Left cardiac atrium (tissue), 1 donor: ENCODE measurements around a stretch of chr10.

DNA sequence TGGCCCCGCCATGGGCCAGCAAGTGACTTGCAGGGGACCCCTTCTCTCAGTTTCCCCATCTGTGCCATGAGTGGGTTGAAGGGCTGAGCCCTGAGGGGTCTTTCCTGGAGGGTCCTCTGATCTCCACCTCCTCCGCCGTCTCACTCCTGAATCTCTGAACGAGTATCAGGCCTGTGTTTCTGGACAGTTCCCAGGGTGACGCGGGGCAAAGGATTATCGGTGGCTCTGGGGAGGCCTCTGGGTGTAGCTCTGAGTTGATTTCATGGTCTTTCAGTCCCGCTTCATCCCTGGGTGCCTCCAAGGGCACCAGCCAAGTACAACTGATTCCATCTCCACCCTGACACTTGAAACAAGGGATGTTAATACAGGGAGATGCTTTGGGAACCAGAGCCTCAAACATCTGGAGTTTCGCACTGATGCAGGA is 126.7 kb downstream of the RGS10 start:
- PRO-cap: no peak

DNA sequence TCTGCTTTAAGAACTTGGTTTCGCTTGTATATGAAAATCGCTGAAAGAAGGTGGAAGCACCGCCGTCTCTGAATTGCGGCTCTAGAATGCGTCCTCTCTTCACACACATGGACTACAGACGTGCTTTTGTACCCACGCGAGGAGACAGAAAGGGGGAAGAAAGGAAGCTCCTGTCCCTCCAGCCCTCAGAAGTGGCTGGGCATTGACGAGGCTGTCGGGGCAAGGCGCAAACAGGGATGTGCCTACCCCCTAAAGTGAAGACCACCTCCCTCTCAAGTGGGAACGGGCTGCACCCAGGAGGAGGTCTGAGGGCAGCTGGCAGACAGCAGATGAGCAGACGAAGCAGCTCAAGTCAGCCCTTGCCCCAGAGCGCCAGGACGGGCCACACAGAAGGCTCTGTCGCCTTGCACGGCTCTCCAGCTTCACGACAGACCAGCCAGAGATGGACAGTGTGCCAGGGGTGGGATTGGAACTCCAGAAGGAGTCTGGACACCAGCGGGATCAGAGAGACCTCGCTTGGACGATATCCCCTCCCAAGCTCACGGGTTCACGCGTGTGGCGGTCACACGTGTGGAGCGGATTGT is 36.5 kb downstream of the RGS10 start:
- PRO-cap: no peak

GRCh38 chr10:119509914-119510720 is 32.4 kb downstream of the RGS10 start:
- PRO-cap: no peak

GRCh38 chr10:119519264-119520000 is 23.1 kb downstream of the RGS10 start:
- PRO-cap: no peak

- PRO-cap: no peak
These were observed 6.1 kb downstream of the RGS10 start for GRCh38 chr10:119536062-119537121.

GRCh38 chr10:119538567-119539259 is 3.8 kb downstream of the RGS10 start:
- PRO-cap: no peak

DNA sequence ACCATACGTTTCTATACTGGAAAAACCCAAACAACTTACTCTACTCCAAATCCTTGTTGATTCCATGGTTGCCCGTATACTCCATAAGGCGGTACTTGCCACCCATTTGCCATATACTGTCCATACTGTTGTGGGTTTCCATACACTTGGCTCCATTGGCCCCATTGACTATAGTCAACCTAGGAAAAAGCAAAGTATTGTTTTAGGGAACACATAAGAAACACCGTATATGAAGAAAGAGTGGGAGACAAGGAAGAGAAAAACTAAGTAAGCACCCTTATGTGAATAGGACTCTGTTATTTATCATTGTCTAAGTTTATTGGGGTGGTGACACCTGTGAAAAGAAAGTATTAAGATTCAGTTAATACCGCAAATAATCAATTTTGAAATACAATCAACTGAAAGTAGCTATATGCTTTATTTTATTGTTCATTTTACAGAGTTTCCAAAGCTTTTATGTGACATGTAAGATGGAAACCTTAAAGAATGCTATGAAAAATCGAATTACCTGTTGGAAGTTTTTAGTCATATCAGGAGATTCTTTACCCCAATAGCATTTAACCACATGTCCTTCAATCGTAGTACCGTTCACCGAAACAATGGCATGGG is 20.1 kb downstream of the TIAL1 start:
- PRO-cap: no peak

GRCh38 chr10:119653117-119653851 is 2.1 kb downstream of the BAG3 start:
- PRO-cap: no peak

DNA sequence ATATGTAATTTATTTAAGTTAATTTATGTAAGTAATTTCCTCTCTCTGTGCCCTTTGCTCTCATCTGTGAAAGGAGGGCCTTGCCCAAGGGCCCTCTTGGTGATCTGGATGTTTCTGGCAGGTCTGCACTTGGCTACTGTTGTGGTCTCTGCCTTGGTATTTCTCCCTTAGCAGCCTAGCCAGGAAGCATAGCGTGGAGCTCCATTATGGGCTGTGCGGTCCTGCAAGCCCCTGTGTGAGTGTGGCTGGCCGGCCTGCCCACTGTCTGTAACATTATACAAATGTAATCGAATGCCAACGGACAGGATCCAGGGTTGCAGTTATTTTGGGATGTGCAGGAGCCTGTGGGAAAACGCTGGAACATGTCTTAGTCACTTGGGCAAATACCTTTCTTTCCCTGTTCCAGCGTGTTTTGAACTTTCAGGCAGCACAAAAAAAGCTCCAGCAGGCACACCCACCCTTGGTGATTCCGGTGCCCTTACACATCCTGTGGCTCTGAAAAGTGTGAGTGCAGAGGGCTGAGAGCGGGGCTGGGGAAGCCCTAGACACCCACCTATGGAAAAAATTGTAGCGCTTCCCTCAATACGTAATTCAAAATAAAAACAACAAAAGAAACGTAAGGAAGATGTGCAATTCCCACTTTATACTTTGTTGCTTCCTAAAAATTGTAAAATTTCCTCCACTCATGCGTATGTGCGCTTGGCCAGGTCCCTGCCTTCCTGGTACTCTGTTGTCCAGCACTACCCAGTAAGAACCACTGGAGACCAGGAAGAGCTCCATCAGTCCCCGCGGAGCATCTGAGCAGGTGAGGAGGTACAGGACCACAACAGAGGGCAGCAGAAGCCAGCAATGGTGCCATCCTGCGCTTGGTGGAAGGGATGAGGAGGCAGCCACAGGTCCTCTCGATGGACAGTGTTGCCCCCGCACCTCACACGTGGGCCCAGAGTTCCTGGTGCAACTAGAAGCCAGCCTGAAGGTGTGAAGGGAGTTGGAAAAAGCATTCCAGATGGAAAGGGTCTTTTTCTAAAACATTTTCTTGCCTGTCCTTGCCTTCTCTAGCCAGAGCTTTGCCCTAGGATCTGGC is 29.7 kb downstream of the BAG3 start:
- PRO-cap: no peak

DNA sequence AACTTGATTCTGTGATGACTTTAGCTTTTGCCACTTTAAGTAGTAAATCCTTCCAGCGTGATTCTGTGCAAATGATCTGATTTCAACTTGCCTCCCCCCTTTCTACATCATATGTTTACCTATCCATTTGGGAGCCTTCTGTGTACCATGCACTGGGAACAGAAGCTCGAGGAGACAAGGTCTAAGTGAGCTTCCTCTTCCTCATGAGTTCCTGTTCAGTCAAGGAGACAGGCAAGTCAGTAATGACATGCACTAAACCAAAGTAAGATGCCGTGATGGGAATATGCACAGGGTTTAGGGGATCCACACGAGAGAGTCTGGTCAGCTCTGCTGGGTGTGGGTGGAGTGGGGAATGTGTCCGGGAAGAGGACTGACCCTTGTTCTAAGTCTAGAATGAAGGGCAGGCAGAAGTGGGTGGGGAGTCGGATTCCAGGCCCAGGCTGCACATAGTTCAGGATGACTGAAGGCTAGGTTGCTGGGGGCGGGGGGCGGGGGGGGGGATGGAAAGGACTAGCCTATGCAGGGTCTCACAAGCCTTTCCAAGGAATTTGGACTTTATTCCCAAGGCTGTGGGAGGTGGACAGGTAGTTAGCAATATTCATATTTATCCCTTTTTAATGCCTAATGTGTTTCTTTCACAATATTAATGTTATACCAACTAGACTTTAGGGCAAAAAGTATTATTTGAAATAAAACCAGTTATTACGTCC is 17.5 kb downstream of the INPP5F start:
- PRO-cap: no peak

GRCh38 chr10:119785986-119786613 is 60.2 kb downstream of the INPP5F start:
- PRO-cap: no peak

DNA sequence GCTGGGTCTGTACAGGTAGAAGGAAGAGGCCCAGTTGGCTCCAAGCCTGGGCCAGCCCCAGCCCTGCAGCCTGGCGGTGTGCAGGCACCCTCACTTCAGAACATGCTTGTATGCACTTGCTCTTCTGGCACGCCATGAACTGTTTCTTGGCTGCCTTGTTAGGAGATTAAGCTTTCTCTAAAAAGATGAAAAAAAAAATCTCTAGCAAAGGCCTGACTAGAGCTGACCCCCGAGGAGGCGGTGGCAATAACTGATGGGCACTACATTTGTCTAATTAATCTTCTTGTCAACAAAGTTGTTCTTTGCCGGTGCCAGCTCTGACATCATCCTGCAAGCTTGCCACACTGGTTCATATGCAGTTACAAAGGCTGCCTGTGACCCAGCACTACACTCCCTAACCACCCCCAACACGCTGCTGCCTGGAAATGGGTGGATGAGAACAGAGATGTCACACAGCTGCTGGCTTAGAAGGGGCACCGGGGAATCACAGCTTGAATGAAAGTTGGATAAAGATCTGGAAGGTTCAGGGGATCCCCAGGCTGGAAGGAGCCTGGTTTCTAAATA is 94.8 kb downstream of the WDR11 start:
- PRO-cap: no peak

DNA sequence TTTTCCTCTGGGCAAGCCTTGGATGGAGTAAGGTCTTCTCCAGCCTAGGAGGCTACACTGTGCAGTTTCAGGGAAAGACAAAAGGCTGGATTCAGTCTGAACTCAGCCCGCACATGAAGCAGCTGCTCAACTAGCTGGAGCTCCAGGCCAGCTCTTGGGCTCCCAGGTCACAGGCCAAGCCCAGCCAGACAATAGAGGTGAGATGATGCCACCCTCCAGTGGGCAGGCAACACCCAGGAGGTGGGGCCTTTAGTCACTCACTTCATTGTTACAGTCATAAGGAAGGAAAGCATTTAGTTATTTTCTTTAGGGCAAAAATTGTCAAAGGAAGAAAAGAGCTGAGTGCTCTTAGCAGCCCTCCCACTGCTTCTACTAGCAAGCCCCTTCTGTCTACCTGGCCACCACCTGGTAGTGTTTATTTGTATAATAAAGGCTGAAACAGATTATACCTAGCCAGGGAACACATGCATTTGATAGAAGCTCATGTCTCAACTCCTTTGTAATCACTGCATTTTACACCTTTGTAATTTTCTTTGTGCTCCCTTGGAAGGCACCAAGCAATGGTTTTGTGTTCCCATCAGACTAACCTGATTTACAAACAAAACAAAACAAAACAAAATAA is 253.5 kb downstream of the WDR11 start:
- PRO-cap: no peak

DNA sequence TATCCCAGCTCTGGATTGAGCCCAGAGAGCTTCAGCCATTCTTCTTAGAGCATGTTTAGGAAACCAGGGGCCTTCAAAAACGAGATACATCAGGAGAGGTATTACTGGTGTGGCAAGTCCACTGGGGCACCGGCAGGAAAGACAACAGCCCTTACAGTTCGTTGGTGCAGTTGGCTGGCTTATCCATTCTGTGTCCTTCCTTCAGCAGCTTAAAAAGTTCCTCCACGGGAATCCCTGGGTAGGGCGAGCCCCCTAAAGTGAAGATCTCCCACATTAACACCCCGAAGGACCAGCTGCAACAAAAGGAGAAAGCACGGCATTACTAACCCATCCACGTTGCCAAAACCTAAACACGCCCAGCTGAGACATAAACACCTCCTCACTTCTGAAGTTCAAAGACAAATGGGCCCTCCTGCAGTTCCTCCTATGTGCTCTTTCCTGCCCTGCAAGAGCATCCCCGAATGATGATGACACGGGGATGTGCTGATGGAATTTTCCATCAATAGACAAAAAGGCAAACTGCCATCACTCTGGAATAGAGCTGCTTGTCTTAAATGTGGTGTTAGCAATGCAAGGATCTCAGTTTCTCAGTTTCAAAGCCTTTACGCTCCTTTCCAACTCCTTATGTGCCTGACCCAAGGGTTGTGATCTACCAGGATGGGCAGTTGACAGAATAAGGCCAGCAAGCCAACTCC is 112.9 kb downstream of the FGFR2 start:
- PRO-cap: no peak

- PRO-cap: no peak
These were observed 67.2 kb downstream of the FGFR2 start for GRCh38 chr10:121530853-121531720.

- PRO-cap: no peak
These were observed 17.5 kb downstream of the FGFR2 start for GRCh38 chr10:121580669-121581207.

DNA sequence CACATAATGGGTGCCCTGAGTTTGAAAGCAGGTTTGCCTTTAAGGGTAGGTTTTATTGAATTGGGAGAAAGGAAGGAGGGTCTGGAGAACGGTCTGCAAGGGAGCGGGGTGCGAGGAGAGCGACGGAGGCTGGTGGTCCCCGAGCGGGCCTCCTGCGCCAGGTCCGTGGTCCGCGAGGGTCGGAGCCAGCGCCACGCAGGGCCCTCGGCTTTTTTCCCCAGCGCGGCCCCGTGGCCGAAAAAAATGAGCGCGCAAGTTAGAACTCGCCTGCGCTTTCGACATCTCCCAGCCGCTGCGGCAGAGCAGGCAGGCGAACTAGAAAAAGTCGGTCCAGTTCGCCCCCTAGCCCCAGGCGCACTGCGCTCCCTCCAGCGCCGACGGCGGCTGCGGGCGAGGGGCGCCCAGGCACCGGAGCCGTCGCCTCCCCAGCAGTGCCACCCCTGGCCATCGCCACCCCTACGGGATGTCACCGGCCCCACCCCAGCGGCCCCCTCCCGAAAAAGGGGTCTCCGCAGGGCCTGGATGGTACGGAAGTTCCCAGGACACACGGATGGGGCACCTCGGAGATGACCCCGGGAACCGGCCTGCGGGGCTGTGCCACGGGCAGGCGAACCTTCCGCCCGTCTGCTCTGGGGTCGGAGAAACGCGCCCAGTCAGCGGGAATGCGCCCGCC is 1.1 kb downstream of the FGFR2 start:
- PRO-cap: no peak

DNA sequence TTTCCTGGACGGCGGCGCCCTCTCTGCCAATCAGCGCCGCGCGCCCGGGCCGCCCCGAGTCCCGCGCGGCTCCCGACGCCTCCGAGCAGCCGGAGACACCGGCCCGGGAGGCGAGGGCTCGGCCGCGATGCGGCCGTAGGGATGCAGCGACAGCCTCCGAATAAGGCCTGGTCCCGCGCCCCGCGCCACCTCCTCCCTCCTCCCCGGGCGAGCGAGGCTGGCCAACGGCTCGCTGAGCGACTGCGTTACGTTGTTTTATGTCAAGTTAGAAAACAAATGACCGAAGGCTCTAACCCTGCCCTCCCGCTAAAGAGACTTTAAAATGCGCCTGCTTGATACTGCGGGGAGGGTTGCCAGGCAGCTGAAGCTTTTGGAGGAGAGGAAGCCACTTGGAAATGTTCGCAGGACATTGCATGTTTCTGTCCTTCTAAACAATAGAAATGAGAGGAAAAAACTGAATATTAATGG is 312 bp upstream of the FGFR2 start:
- PRO-cap: bidirectional peak, plus-strand start at position 98 of the sequence, minus-strand start outside the sequence

GRCh38 chr10:121709624-121710172 is 111.5 kb upstream of the FGFR2 start:
- PRO-cap: no peak

DNA sequence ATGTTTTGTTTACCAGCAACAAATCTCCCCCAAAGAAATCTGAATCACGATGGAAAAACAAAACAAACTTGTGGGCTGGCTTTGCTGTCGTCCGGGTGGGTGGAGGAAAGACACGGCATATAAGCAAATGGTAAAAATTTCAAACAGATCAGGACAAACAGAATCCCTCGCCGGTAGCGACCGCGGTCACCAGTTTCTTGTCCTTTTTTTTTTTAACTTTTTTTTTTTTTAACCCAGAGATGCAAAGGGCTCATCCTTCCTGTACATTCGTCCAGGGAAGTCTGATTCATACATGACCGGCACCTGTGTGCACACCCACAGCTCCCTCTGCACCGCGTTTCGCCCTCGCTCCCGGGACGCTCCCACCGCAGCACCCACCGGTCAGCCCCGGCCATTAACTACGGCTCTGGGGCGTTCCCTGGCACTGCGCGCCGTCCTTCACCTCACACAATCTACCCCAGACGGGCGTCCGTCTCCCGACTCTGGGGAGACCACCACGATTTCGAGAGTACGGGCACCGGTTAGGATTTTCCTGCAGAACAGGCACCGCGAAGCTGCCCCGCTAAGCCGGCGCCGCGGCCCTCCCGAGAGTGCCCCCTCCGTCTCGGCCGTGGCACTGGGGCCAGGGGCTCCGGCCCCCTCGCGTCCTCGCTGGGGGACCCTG is 574 bp downstream of the ATE1 start:
- PRO-cap: unidirectional peak, plus-strand start at position 146 of the sequence; bidirectional peak, plus-strand start at position 424 of the sequence, minus-strand start at position 396 of the sequence